T-cell (primary cell): ENCODE measurements around a stretch of chr16.

DNA sequence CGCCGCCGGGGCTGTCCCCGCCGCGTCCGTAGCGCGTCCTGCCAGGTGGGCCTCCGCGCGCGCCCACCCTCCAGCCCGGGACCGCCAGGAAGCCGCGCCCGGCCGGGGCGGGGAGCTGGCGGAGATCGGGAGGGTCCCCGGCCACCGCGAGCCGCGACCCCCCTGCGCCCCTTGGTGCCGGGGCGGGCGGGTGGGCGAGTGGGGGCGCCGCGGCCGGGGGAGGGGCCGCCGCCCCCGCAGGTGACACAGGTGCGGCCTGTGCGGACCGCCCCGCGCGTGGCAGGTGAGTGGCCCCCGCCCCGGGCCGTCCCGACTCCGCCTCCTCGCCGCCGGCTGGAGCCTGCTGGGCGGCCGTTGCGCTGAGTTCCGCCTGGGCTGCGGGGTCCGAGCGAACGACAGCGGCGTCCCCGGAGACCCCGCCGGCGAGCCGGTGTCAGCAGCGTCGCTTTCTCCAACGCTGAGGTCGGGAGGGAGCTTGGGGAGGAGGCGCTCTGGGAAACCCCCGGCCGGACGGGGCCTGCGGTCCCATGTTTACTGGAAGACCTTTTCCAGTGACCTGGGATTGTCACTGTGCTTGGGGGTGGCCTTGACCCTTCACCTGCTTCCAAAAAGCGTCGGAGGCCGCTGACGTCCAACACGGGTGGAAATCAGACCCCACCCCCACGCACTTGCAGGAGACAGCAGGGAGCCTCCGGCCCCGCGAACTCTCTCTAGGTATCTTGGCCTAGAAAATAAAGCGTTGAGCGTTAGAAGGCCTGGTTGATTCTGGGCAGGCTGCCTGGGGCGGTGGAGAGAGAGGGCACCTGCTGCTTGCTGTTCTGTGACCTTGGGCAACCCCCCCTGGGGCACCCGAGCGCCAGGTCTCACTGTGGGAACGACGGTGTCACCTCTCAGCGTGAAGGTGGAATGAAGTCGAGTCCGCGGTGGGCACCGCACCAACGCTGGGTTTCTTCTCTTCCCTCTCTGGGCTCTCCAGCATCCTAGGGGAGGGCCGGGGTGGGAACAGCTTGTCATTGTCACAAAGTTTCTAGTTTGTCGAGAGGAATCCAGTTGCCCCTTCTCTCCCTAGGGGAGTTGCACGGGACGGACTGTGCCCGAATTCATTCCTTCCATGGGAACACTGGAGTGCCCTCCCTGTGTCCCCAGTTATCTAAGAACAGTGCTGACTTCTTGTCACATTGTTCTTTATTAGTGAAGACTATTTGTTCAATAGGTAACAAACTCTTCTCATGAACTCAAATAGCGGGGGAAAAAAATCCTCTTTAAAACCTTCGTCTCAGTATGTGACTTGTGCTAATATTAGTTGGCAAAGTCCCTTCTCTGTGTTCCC lies 759 bp downstream of the KLHL36 start:
- PRO-cap, 7 experiments: peak in 6 of 7 experiments; most common plus-strand start position 762 of the sequence (in 2); most common minus-strand start position 285 of the sequence (in 2)

DNA sequence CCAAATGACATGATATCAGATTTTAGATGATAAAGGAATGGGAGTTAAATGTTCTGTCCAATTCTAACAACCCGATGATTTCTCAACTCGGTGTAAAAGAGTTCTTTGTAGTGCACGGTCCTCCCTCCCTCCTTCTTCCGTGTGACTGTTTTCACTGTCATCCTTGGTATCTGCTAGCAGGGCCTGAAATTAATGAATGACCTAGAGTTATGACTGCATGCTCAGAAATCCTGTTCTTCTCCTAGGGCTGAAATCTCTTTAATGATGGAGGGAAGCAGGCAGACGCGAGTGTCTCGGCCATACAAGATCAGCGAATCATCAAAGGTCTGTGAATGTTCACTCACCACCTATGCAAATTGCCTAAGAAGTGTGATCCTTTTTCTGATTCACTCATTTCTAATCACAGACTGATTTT lies 2.3 kb downstream of the KLHL36 start:
- PRO-cap, 7 experiments: no peak in any of the 7 experiments

GRCh38 chr16:84664417-84665649 lies 16.5 kb downstream of the KLHL36 start:
- PRO-cap, 7 experiments: no peak in any of the 7 experiments

GRCh38 chr16:84806632-84807020 lies 13.2 kb upstream of the CRISPLD2 start:
- PRO-cap, 7 experiments: no peak in any of the 7 experiments

DNA sequence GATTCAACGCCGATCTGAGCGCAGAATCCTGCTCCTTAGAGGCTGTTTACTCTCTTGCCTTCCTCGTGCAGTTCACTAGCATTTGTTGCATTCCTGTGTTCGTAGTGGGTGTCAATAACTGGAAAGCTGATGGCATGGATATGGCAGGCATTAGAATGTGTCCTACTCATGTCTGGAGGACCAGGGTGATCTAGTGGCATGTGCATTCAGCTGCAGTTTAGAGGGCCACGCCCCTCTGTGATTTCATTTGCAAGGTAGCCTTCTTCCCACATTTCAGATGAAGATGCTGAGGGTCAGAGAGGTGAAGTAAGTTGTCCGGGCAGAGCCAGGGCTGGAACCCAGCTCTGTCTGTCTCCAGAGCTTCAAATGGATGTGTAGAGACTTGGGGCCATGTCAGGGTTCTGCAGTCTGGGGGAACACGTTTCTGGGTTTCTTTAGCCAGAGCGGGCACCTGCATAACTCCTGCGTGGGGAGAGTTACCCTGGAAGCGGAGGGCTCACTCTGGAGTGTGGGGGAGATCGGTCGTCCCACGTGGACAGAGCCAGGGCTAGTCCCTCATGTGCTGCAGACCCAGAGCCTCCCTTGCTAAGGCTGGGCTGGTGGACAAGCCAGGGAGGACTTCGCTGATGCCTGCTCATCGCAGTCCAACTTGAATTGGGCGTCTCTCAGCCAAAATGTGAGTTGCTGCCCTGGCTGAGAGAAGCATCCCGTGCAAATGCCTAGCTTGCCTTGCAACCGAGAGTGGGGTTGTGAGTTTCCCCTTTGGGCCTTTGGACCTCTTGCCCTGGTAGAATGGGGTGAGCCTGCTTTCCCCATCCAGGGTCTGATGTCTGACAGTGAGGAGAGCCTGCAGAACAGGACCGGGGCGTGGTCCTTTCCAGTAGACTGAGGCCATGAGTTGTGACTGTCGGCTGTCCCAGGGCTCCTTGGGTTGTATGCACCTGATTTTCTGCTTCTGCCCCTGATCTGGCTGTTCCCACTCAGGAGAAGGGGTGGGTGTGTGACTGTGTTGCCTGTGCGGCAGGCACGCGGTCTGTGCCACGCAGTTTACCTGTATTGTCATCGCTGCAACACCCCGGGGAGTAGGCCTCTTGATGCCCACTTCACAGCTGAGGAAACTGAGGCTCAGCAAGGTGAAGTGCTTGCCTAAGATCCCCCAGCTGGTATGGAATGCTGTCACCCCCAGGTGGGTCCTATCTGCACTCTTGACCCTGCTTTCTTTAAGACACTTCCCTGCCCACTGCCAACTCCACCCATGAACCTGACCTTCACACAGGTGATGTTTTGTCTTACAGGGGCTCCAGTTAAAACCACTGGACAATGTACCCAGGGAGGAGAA lies 1.1 kb downstream of the CRISPLD2 start:
- PRO-cap, 7 experiments: no peak in any of the 7 experiments

DNA sequence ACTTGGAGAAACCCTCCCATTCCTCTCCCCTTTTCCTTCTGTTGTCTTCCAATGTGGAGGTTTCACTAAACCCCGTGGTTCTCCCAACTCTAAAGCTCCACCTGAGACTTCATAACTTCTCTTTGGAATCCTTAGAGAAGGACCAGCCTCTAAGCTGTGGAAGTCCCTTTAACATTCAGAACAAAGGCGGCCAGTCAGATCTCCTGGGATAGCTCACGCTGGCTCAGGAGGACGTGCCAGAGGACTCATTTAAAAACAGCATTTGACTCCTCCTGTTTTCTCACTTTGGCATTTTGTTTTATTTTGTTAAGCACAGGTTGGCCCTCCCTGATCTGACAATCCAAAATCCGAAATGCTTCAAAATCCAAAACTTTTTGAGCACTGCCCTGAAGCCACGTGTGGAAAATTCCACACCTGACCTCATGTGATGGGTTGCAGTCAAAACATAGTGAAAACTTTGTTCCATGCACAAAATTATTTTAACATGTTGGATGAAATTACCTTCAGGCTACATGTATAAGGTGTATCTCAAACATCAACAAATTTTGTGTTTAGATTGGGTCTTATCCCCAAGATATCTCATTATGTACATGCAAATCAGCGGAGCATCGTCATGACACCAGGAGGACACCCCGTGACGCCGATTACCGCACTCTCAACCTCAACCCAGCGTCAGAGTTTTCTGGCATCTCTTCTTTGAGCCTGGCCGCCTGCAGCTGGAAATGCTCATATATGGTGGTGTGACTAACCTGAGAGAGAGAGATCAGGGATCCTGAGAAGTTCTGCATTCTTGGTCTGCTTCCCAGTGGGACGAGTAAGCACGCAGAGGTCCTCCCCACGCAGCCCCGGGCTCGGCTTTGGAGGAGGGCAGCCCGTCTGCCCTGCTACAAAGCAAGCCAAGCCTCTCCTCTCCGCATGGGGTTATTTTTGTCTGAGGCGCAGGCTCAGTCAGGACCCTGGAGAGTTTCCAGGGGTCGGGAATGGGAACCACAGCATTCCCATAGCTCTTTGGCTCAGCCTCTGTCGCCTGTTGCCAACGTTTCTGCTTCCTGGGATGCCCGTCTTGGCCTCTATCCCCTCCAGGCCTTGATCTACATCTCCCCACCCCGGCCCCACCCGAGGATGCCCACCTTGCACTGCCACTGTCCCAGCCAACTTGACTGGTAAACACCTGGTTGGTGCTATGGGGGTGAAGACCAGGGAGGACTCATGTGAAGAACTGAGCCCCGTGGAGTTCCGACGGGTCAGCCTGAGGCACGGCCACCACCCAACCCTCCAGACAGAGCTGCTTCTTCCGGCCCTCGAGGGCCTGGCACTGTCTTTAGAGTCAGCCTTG lies 16.3 kb downstream of the CRISPLD2 start:
- PRO-cap, 7 experiments: no peak in any of the 7 experiments

DNA sequence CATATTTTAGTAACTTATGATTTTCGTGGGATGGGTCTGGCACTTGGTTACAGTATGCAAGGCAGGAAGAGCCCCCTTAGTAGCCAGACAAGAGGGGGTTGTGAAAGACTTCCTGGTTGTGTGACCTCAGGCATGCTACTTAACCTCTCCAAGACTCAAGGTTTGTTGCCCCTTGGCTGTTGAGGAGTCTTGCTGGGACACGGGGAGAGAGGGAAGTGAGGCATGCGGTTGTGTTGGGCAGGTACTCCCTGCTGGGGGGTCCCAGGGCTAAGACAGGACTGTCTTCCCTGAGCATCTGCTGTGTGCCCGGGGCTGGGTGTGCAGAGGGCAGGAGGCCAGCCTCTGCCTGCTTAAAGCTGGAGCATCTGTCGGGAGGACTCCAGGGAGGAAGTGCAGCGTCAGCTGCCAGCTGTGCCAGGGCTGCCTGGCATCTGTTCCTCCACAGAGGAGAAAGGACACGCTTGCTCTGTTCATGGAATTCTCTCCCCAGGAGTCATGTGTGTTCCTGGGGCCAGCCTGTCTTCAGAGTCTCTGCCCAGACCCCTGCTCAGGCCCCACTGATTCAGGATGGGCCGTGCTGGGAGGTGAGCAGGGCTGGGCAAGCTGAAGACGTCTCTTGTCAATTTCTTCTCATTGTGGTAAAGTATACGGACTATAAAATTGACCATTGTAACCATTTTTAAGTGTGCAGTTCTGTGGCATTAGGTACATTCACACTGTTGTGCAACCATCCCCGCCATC lies 24.1 kb downstream of the CRISPLD2 start:
- PRO-cap, 7 experiments: no peak in any of the 7 experiments

DNA sequence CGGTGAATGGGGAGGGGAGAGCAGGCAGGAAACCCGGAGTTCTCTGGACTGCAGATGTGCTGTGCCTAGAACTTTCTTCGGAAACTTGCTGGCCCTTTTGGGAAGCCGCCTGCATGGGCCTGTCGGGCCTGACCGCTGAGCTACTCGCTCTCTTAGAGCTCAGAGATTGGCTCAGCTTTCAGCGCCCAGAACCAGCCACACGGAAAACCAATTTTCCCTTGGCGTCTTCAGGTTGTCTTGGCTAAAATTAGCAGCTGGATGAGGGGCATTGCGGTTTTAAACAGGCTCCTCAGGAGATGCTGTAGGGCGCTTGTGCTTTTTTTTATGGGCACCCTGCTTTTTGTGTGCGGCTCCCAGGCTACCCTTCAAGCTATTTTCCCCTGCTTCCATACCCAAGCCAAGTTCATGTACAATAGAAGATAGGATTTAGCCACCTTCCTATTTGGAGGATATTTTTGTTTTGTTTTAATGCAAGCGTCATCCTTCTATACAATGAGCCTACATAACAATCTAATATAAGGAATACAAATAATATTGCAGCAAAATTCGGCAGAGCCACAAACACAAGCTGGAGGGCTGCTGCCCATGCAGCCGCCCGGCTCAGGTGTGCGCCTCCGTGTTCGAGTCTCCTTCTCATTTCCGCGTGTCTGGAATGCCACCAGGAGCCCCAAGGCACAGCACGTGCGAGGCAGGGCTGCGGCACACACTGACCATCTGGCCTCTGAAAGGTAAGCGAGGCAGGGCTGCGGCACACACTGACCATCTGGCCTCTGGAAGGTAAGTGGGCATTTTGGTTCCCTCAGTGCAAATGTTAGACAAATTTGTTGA lies 37.8 kb downstream of the ZDHHC7 start:
- PRO-cap, 7 experiments: no peak in any of the 7 experiments

- PRO-cap, 7 experiments: no peak in any of the 7 experiments
Observed at GRCh38 chr16:84975117-84975428, 36.3 kb downstream of the ZDHHC7 start.

- PRO-cap, 7 experiments: no peak in any of the 7 experiments
Observed at GRCh38 chr16:85004245-85004903, 7.0 kb downstream of the ZDHHC7 start.

- PRO-cap, 7 experiments: peak in 6 of 7 experiments; most common plus-strand start chr16:85157965 (in 5); most common minus-strand start chr16:85157927 (in 2)
Observed at GRCh38 chr16:85157709-85158441, 45.6 kb upstream of the CIBAR2 start.

DNA sequence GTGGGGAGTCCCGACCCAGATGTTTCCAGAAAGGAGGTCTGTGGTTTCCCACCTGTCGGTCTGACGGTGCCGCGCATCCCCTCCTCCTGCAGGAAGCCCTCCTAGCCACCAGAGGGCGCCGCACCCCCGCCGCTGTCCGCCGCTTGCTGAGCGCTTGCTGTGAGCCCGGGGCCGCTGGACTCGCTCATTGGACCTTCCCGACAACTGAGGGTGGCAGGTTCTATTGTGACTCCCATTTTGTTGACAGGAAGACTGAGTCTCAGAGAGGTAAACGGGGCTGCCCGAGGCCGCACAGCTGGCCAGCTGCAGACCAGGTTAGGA lies 191.0 kb upstream of the CIBAR2 start:
- PRO-cap, 7 experiments: no peak in any of the 7 experiments

GRCh38 chr16:85335154-85335575 lies 222.9 kb upstream of the CIBAR2 start:
- PRO-cap, 7 experiments: no peak in any of the 7 experiments

DNA sequence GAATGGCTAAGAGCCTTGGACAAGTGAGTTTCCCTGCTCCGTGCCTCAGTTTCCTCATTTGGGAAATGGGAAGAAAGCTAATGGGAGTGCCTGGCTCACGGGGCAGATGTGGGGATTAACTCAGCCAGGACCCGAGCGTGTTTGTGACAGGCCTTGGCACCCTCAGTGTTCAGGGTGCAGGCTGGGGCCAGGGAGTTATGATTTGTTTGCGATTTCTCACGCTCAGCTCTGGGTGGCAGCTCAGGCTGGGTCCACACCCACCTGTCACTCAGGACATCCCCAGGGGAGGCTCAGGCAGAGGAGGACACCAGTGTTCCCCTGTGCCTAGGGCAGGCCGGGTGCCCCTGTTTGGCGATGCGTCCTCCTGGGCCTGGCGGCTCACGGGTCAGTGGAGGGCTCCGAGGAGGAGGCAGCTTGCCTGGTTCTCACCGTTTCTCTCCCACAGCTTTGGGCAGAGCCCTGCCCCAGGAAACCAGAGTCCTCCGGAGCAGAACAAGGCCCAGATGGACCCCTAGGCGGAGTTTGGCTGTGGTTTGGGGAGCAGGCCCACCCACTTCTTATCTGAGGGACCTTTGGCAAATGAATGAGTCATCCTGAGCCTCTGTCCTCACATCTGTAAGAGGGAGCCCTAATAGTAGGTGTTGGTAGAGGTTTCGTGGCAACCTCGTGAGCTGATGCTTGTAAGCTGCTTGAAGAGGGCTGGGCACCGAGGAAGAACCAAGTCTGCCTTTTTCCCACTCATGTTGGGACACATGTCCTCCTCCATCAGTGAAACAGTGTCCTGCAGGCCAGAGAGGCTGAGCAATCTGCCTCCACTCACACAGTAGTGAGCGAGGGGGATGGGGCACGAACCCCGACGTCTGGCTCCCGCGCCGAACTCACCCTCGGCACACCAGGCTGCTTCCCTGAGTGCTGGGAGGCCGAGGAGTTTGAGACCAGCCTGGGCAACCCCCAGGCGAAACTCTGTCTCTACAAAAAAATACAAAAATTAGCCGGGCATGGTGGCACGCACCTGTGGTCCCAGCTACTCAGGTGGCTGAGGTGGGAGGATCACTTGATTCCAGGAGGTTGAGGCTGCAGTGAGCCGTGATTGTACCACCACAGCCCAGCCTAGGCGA lies 247.0 kb upstream of the CIBAR2 start:
- PRO-cap, 7 experiments: no peak in any of the 7 experiments

DNA sequence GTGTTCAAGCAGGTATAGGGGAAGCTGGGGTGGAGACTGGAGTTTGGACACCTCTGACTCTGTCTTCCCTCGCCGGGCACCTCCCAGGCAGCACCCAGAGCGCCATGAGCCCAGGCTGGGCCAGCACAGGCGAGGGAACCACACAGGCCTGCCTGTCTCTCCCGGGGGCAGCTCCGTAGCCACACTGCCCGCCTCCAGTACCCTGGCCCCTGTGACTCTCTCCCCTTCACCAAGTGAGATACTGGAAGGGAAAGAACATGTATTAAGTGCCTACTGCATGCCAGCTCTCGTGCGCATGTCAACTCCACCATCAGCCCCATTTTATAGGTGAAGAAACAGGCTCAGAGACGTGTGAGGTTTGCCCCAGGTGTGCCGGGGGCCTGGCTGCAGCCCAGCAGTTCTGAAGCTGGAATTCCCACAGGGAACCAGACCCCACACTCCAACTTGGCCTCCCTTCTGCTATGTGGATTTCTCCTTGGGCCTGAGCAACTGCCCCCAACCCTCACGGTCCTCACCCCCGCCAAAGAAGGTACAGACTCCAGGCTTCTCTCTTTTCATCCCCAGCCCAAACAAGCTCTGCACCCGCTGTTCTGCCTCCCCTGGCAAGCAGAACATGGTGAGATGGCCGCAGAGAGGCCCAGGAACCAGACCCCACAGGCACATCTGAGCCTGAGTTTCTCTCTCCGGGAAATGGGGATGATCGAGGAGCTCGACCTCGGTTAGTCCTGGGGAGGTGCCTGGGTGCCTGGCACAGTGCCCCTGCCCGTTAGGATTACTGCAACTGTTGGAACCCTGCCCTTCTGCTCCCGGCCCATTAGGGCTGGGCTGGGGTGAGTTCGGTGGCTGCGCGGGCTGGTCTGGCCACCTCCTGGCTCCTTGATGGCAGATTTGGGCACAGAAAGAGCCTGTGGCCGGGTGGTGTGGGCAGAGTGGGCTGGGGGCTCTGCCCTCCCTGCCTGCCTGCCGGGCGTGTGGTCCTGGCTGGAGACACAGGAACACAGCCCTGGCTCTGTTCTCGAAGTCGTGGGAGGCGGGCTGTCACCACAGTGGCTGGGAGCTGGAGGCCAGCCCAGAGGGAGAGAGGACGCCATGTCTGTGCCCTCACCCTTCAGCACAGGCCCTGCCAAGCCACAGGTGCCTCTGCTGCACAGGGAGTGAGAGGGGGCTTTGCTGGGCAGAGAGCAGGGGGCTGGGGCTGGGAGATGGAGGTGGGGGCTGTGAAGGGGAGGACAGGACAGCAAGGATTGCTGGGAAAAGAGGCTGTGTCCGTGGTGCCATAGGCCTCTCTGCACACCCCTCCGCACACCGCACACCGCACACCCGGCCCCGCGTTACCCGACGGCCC lies 237.1 kb upstream of the GSE1 start:
- PRO-cap, 7 experiments: no peak in any of the 7 experiments

- PRO-cap, 7 experiments: no peak in any of the 7 experiments
Observed at GRCh38 chr16:85395357-85396590, 217.3 kb upstream of the GSE1 start.

DNA sequence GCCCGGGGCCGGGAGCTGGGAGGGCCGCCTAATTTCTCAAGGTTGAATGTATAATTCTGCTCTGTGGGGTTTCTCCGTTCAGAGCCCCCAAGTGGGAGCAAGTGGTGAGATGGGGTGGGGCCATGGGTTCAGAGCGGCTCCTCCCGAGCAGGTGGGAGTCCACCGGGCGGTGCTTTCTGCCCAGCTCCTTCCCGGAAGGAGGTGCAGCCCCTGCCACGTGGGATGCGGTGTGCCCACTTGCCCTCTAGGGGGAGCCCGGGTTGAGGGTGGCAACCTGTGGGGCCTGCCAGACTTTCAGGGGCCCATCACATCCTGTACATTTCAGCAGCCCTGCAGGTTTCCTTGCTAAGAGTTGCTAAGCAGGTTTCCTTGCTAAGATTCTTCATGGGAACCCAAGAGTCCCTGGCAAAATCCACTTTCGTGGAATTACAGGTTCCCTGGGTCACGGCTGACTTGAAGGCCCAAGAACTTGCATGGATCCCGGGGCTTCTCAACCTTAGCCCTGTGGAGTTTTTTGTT lies 196.8 kb upstream of the GSE1 start:
- PRO-cap, 7 experiments: no peak in any of the 7 experiments

DNA sequence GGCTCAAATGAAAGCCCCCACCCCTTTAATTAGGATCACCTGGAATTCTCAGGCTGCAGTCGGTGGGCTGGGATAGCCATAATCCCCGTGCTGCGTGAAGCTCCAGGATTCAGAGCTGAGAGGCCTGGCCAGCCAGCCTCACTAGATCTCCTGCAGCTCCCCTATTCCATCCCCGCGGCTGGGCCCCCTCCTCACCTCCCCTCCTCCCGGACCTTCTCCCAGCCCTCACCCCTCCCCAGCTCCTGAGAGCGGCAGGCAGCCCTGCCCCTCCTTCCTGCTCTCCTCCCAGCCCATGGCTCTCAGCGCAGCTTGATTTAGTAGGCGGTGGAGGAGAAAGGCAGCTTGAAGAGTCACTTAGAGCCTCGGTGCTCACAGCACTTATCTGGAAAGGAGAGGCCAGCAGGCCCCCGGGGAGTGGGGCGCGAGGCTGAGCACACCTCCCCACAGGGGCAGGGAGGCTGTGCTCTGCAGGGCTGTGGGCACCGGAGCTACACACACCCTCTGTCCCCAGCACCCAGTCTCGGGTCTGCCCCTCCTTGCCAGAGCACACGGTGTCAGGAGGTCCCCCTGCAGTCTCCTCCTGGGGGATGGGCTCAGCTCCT lies 151.4 kb upstream of the GSE1 start:
- PRO-cap, 7 experiments: no peak in any of the 7 experiments

DNA sequence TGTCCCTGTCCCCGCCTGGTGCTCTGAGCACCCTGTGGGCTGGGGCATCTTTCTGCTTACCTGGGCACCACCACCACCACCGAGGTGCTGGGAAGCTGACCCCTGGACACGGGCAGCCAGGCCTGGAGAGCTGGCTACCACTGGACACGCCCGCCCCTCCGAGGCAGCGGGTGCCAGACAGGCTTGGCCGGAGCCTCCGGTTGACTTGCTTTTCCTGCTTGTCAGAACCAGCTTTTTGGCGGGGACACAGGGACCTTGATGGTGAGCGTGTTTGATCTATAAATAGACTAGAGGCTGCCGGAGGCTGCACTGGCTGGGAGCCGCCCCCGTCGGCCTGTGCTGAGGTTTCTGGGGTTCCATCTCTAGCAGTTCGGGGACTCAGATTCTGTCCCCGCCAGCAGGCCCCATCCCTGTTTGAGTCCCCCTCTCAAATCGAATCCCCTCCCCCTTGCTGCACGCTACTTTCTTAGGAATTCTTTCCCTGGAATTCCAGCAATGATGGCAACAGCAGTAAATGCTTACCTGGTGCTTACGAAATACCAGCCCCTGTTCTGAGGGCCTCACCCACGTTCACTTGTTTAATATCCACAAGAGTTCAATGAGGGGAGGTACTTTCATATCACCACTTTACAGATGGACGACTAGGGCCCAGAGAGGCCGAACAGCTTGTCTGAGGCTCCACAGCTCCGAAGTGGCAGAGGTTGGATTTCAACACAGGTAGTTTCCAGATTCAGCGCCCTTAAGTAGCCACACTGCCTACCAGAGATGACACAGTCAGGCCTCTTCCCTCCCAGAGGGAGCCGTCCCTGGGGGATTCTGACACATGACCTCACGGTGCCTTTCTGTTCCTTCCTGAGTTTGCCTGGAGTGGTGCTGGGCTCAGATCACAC lies 120.9 kb upstream of the GSE1 start:
- PRO-cap, 7 experiments: no peak in any of the 7 experiments

- PRO-cap, 7 experiments: no peak in any of the 7 experiments
Observed at GRCh38 chr16:85565355-85565843, 47.7 kb upstream of the GSE1 start.